Measurements from ENCODE around the genes TEX33 and RAC2.

DNA sequence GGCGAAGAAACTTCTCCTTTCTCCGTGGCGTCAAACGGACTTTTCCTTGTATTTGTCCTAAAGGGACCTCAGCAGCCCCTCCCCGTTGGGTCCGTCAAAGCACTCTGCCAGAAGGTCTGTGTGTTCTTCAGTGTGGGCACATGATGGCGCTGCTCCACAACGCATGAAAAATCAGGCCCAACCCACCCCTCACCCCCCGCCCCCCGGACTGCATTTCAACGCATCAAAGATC lies 17.3 kb upstream of the EIF3D start:
- PRO-cap = no peak
- CAGE, long polyA plus RNA = no peak

- PRO-cap = no peak
- CAGE, long polyA plus RNA = no peak
These were observed 4.4 kb upstream of the NCF4 start for GRCh38 chr22:36856243-36856875.

DNA sequence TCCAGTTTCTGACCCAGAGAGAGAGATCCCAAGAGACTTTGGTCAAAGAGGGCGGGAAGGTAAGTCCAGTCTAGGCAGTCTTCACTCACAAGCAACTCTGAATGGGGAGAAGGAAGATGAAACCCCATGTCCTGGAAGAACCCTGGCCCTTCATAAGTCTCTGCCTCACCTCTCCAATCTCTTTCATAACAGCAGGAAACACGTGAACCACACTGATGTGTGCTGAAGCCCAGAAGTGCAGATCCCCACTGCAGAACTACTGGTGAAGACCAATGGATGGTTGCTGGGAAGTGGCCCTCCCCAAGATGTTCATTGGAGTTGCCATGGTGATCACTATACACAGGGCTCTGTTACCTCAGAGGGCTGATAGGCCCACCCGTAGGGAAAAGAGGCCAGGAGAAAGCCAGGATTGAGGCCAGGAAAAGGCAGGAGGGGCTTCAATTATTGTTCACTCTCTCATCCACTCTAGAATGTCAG lies at the start of gene TEX33:
Gene TEX33 (minus strand): TSS at position 292 of the 477 bp plus-strand sequence.
- PRO-cap = no peak
- CAGE, long polyA plus RNA = no peak

- PRO-cap = no peak
- CAGE, long polyA plus RNA = no peak
These were observed 2.9 kb downstream of the TST start for GRCh38 chr22:37016141-37016983.

- PRO-cap = no peak
- CAGE, long polyA plus RNA = no peak
These were observed 4.2 kb downstream of the MPST start for GRCh38 chr22:37023709-37024248.

GRCh38 chr22:37031885-37032400 lies 12.4 kb downstream of the MPST start:
- PRO-cap = no peak
- CAGE, long polyA plus RNA = no peak

GRCh38 chr22:37074784-37075206 lies 23.3 kb downstream of the KCTD17 start:
- PRO-cap = no peak
- CAGE, long polyA plus RNA = no peak

DNA sequence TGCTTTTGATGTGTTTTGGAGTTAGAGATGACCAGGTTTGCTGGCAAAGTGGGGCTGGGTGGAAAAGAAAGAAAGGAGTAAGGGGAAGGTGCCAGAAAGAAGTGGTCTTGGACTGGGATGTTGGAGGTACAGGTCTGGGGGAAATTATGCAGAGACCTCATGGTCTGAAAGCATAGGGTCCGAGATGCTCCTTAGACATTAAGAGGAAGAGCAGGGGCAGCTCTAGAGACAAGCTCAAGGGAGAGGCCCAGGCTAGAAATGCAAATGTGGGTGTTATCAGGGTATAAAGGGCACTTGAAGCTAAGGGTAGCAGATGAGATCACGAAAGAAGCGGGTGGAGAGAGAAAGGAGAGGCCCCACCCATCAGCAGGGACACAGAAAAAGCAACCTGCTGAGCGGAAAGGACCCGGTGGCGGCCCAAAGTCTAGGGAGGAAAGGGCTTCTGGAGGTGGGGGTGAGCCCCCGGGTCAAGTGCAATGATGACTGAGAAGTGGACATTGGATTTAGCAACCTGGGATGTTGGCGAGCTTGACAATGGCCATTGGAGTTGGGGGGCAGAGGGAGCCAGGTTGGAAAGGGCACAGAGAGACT lies 8.9 kb downstream of the TMPRSS6 start:
- PRO-cap = no peak
- CAGE, long polyA plus RNA = no peak

GRCh38 chr22:37107736-37108308 lies 1.7 kb downstream of the TMPRSS6 start:
- PRO-cap = no peak
- CAGE, long polyA plus RNA = no peak

DNA sequence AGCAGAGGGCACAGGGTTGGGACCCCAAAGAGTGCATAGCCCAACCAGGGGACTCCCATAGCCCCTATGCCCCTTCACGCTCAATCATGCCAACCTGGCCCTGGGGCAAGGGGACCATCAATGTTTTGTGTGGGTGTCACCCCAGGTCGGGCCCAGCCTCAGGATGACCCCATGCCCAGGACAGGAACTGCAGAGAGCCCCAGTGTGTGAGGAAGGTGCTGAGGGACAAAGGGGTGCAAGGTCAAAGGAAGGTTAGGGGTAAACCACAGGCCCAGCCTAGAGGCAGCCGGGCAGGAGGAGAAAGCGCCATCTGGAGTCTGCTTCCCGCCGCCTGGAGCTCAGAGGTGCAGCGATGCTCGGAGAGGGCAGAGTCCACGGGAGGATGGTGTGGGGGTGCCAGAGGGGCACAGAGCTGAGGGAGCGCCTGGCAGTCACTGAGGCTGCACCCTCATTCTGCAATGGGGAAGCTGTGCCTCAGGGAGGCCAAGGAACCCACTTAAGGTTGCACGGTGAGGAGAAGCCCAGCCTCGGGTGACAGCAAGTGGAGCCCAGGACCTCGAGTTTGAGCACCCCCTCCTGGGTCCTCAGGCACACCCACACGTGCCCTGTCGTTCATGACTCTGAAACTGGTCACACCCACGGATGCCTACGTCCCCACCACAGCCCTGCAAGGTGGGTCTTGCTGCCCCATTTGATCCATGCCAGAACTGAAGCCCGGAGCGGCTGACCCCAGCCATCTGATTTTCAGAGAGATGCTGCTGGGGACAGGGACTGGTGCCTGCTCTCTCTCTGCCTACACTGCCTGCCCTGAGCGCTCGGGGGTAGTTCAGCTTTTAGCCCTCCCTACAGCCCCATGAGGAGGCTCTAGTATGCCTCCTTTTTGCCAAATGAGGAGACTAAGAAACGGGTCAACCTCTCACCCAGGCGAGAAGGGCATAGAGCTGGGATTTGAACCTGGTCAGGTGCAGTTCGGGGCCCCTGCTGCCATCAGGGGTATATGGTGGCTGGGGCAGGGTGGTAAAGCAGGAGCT lies 1.6 kb downstream of the IL2RB start:
- PRO-cap = no peak
- CAGE, long polyA plus RNA = no peak

GRCh38 chr22:37176282-37177092 lies 11.6 kb downstream of the C1QTNF6 start:
- PRO-cap = no peak
- CAGE, long polyA plus RNA = no peak

GRCh38 chr22:37179968-37180558 lies 8.0 kb downstream of the C1QTNF6 start:
- PRO-cap = no peak
- CAGE, long polyA plus RNA = no peak

GRCh38 chr22:37196528-37197503 lies 8.8 kb upstream of the C1QTNF6 start:
- PRO-cap = no peak
- CAGE, long polyA plus RNA = no peak

DNA sequence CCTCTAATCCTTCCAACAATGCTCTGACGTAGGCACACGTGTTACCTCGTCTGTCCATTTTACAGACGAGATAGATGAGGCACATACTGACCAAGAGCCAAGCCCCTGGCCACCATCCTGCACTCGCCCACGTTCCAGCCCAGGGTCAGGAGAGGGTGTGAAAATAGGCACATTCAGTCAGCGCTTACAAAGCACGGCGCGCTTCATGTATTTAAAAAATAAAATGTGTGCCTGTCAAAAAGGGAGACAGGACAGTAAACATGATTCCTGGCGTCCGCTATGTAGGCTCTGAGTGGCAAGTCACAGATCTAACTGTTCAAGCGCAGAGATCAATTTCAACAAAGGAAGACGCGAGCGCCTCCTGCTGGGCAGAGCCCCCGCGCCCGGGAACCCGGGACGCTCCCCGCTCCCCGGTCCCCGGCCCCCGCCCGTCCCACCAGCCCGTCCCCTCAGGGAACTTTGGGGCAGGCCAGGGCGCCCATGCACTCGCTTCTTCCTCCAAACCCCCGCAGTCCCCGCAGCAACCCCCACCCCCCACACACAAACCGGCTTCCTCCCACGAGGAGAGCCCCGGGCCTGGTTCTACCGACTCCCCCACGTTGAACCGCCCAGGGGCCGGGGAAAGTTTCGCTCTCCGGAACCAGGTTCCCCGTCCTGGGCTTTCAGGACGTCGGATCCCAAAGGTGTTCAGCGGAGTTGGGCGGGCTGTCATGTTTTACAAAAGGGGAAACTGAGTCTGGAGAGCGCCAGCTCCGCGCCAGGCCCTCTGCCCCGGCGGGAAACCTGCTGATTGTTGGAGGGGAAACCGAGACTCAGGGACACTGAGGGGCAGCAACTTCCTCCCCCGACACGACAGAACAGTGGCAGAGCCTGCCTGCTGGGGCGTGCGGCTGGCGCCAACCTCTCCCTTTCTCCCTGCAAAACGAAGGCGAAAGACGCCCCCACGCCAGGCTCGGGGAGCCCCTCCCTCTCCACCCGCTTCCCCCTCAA lies 10.5 kb upstream of the C1QTNF6 start:
- PRO-cap = bidirectional peak, plus-strand start at position 860 of the sequence, minus-strand start at position 814 of the sequence
- CAGE, long polyA plus RNA = no peak

GRCh38 chr22:37229151-37229818 lies 14.8 kb downstream of the RAC2 start:
- PRO-cap = no peak
- CAGE, long polyA plus RNA = no peak

GRCh38 chr22:37244087-37244957 lies at the start of gene RAC2:
Gene RAC2 (minus strand): TSS chr22:37244269.
- PRO-cap = unidirectional peak, minus-strand start at chr22:37244204
- CAGE, long polyA plus RNA = start-site peak on the minus strand at chr22:37244203-37244282, 5,020 and 5,326 reads in 2 replicates

- PRO-cap = unidirectional peak, minus-strand start at chr22:37256255
- CAGE, long polyA plus RNA = no peak
These were observed 12.1 kb upstream of the RAC2 start for GRCh38 chr22:37256135-37256544.

DNA sequence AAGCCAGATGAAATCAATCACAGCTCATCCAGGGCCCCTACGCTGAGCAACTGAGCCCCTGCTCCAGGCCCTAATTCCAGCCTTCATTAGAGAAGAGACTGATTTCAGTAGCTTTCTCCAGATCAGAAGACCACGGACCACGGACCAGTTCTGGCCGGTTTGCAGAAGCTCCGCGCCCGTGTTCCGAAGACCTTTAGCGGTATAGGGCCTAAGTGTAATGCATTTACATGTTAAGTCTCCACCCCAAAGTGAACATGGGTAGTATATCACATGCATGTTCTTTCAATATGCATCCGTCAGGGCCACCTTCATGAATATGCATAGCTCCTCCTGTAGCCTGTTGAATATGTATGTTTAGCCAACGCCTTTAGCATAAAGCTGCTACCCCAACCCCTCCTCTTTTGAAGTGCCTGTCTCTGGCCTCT lies 14.9 kb upstream of the RAC2 start:
- PRO-cap = no peak
- CAGE, long polyA plus RNA = no peak

- PRO-cap = no peak
- CAGE, long polyA plus RNA = no peak
These were observed 7.8 kb upstream of the CYTH4 start for GRCh38 chr22:37274253-37275114.

DNA sequence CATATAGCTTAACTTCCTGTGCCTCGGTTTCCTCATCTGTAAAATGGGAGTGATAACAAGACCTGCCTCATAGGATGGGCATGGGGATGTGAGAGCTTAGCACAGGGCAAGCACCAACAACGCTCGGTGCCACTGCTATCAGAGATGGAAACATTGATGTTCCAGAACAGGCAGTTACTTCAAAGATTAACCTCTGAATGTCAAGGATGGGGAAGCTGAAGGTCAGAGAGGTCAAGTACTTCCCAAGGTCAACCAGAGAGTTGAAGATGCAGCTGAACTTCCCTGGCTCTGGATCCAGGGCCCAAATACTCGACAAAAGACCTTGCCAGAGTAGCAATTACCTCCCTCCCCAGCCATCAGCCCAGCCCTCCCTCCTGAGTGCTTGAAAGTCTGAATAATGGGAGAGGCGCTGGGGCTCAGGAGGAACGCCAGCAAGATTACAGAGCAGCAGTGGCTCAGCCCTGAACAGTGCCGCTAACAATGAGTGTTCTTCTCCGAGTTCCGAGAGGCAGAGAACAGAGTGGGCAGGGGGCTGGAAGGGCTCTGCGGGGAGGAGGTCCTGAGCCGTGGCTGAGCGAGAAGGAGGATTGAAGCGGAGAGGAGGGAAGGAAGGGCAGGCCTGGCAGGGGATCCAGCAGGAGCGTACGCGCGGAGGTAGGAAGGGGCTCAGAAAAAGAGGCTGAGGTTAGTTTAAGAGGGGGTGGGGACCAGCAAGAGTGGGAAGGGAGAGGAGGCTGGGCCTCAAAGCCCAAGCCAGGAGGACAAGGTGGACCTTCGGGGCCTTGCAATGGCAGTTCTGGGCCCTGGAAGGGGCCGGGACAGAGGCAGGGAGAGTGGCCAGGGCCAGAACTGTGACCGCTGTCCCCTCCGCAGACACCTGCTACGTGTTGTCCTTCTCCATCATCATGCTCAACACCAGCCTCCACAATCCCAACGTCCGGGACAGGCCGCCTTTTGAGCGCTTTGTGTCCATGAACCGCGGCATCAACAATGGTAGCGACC lies 20.4 kb downstream of the CYTH4 start:
- PRO-cap = no peak
- CAGE, long polyA plus RNA = no peak

Measured in B cell (primary cell).